Uterus (tissue), 7 donors: ENCODE measurements around a stretch of chr1.

GRCh38 chr1:15153861-15154024 lies 196 bp downstream of the TMEM51 start:
- PRO-cap, 4 experiments = no peak in any of the 4 experiments
- RAMPAGE, long total RNA, 2 experiments = no peak in any of the 2 experiments
- RRBS = 2% methylated on average over 9 of the region's 27 CpGs

- PRO-cap, 4 experiments = no peak in any of the 4 experiments
- RAMPAGE, long total RNA, 2 experiments = no peak in any of the 2 experiments
- RRBS = no CpG with 5 or more reads among the region's 12 CpGs
Measured at GRCh38 chr1:15171404-15171934, 17.9 kb downstream of the TMEM51 start.

DNA sequence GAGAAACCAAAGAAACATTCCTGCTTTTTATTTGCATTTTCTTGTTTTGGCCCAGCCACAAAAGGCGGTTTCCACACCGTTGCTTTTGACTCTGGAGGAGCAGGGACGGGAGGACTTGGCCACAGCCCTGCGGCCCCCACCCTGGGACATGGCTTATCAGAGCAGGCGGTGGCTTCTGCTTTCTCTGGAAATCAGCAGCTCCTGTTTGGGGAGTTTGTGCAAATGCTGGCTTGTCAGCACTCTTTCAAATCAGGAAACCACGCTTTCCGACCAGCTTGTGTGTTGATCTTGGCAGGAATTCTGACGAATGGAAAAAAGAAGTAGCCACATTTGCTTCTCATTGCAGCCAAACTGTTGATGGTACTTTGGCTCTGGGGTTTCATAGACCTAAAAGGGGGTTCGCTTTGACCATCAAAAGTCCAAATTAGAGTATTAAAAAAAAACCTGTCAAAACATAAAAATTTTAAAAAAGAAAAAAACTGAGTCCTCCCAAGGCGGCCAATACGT lies 80.9 kb upstream of the EFHD2 start:
- PRO-cap, 4 experiments = no peak in any of the 4 experiments
- RAMPAGE, long total RNA, 2 experiments = no peak in any of the 2 experiments
- RRBS = no CpG with 5 or more reads among the region's 11 CpGs

DNA sequence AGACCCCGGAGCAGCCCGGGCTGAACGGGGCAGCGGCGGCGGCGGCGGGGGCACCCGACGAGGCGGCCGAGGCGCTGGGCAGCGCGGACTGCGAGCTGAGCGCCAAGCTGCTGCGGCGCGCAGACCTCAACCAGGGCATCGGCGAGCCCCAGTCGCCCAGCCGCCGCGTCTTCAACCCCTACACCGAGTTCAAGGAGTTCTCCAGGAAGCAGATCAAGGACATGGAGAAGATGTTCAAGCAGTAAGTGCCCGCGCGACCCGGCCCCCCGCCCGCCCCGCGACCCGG lies 294 bp downstream of the EFHD2 start:
- PRO-cap, 4 experiments = no peak in any of the 4 experiments
- RAMPAGE, long total RNA, 2 experiments = start-site peak on the plus strand in 1 of 2 experiments, centred at position 209 of the sequence, 22 reads per replicate
- RRBS = 6% methylated on average over 1 of the region's 36 CpGs

- PRO-cap, 4 experiments = no peak in any of the 4 experiments
- RAMPAGE, long total RNA, 2 experiments = no peak in any of the 2 experiments
- RRBS = 8% methylated on average over 3 of the region's 12 CpGs
Measured at GRCh38 chr1:15411520-15412148, 1.9 kb downstream of the EFHD2 start.

GRCh38 chr1:15425516-15426289 lies 12.5 kb upstream of the CTRC start:
- PRO-cap, 4 experiments = no peak in any of the 4 experiments
- RAMPAGE, long total RNA, 2 experiments = start-site peak on the plus strand in 1 of 2 experiments, at chr1:15425994-15426001 at its widest, 20 reads per replicate
- RRBS = 71% methylated on average over 2 of the region's 15 CpGs

GRCh38 chr1:15426290-15427307 lies 11.6 kb upstream of the CTRC start:
- PRO-cap, 4 experiments = peak in 1 of 4 experiments; most common plus-strand start chr1:15426971 (in 1)
- RAMPAGE, long total RNA, 2 experiments = no peak in any of the 2 experiments
- RRBS = 7% methylated on average over 4 of the region's 36 CpGs

GRCh38 chr1:15429135-15430147 lies 8.8 kb upstream of the CTRC start:
- PRO-cap, 4 experiments = no peak in any of the 4 experiments
- RAMPAGE, long total RNA, 2 experiments = no peak in any of the 2 experiments
- RRBS = 58% methylated on average over 2 of the region's 38 CpGs

DNA sequence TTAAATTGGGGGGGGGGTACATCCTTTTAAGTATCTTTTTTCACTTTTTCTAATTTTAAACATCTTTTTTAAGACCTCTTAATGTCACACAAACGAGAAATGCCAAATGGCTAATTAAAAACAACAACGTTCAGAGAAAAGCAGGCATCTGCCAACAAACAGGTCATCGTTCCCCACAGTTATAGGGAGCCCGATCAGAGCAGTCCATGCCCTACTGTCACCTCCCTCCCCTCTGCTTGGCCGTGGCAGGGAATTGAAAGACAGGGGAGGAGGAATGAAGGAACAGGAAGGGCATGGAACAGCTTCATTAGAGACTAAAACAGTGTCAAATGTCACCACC lies 3.7 kb downstream of the CELA2A start:
- PRO-cap, 4 experiments = no peak in any of the 4 experiments
- RAMPAGE, long total RNA, 2 experiments = no peak in any of the 2 experiments
- RRBS = no CpG with 5 or more reads among the region's 5 CpGs

DNA sequence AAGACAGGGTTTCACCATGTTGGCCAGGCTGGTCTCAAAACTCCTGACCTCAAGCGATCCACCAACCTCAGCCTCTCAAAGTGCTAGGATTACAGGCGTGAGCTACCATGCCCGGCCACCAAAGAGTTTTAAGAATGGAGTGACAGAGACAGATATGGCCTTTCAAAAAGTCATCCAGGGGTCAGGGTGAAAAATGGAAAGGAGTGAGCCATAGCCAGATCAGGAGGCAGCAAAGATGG lies 4.7 kb downstream of the CASP9 start:
- PRO-cap, 4 experiments = no peak in any of the 4 experiments
- RAMPAGE, long total RNA, 2 experiments = no peak in any of the 2 experiments
- RRBS = no CpG with 5 or more reads among the region's 3 CpGs

- PRO-cap, 4 experiments = no peak in any of the 4 experiments
- RAMPAGE, long total RNA, 2 experiments = no peak in any of the 2 experiments
- RRBS = no CpG with 5 or more reads among the region's 10 CpGs
Measured at GRCh38 chr1:15573217-15574054, 11.4 kb downstream of the AGMAT start.

- PRO-cap, 4 experiments = peak in 1 of 4 experiments; most common minus-strand start chr1:15677888 (in 1)
- RAMPAGE, long total RNA, 2 experiments = no peak in any of the 2 experiments
- RRBS = no CpG with 5 or more reads among the region's 3 CpGs
Measured at GRCh38 chr1:15677706-15678026, 6.5 kb upstream of the PLEKHM2 start.

DNA sequence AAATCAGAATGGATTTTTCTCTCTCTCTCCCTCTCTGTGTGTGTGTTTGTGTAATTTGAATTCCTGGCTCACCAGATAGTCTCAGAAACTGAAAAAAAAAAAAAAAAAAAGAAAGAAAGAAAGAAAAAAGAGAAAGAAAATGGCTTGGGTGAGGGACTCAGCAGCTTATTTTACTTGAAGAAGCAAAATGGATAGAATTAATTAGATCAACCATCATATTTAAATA lies 1.2 kb downstream of the PLEKHM2 start:
- PRO-cap, 4 experiments = no peak in any of the 4 experiments
- RAMPAGE, long total RNA, 2 experiments = no peak in any of the 2 experiments

GRCh38 chr1:15727186-15727710 lies 8.8 kb upstream of the SLC25A34 start:
- PRO-cap, 4 experiments = no peak in any of the 4 experiments
- RAMPAGE, long total RNA, 2 experiments = start-site peak on the plus strand in 1 of 2 experiments, at chr1:15727065-15727914 at its widest, 34 reads per replicate
- RRBS = no CpG with 5 or more reads among the region's 25 CpGs

GRCh38 chr1:15740928-15741819 lies 1.1 kb upstream of the TMEM82 start:
- PRO-cap, 4 experiments = no peak in any of the 4 experiments
- RAMPAGE, long total RNA, 2 experiments = no peak in any of the 2 experiments
- RRBS = 4% methylated on average over 5 of the region's 26 CpGs

DNA sequence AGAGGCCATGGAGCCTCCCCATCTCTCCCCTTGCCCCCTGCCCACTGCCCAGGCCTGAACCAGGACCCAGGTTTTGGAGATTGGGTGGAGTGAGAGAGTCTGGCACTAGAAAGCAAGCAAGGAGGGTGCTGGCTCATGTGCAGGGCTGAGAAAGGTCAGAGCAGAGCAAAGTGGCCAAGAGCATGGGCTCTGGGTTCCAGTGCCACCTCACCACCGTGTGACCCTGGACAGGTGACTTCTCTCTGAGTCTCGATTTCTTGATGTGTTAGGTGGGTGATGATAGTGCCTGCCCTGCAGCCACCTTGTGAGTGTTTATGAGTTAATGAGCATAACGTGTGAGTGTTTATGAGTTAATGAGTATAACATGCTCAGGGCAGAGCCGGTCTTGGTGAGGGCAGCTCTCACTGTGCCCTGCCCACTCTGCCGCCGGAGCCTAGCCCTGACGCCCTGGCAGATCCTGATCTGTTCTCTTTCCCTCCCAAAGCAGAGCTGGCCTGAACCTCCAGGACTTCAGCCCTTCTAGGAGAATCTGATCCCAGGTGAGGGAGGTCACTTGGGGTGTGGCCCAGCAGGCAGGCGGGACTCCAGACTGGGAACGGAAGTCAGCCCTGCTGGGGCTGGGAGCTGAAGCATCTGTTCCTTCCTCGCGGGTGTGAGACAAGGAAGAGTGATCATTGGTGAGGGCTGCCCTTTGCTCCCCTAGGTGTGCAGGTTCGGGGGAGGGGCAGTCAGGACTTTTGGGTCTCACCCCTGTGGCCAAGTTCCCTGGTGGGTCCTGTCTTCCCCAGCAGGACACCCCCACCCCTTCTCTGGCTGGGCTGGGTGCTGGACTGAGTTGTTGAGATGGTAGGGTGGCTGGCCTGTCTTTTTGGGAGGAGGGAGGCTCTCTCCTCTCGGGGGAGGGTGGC lies 5.7 kb downstream of the FBLIM1 start:
- PRO-cap, 4 experiments = no peak in any of the 4 experiments
- RAMPAGE, long total RNA, 2 experiments = no peak in any of the 2 experiments
- RRBS = 33% methylated on average over 3 of the region's 13 CpGs

- PRO-cap, 4 experiments = peak in 4 of 4 experiments; most common plus-strand start chr1:15836117 (in 4); most common minus-strand start chr1:15835860 (in 3)
- RAMPAGE, long total RNA, 2 experiments = start-site peak on the minus strand in 1 of 2 experiments, at chr1:15835787-15835816 at its widest, 20 reads per replicate
- RRBS = no CpG with 5 or more reads among the region's 71 CpGs
Measured at GRCh38 chr1:15835372-15836172, 11.9 kb upstream of the SPEN start.

GRCh38 chr1:15927882-15928439 lies 47.9 kb downstream of the ZBTB17 start:
- PRO-cap, 4 experiments = no peak in any of the 4 experiments
- RAMPAGE, long total RNA, 2 experiments = no peak in any of the 2 experiments
- RRBS = no CpG with 5 or more reads among the region's 16 CpGs

- PRO-cap, 4 experiments = no peak in any of the 4 experiments
- RAMPAGE, long total RNA, 2 experiments = no peak in any of the 2 experiments
- RRBS = no CpG with 5 or more reads among the region's 12 CpGs
Measured at GRCh38 chr1:15930911-15931526, 44.9 kb downstream of the ZBTB17 start.

- PRO-cap, 4 experiments = no peak in any of the 4 experiments
- RAMPAGE, long total RNA, 2 experiments = start-site peak on the minus strand in 1 of 2 experiments, at chr1:15944951-15945150 at its widest, 12 reads per replicate
- RRBS = 82% methylated on average over 19 of the region's 49 CpGs
Measured at GRCh38 chr1:15944634-15945375, 31.1 kb downstream of the ZBTB17 start.